ENCODE measurements around the genes ZBTB33, XIAP and DCAF12L1.

GRCh38 chrX:119681950-119682979 is 10.7 kb downstream of the SEPTIN6 start:
- PRO-cap, 3 experiments: no peak in any of the 3 experiments

DNA sequence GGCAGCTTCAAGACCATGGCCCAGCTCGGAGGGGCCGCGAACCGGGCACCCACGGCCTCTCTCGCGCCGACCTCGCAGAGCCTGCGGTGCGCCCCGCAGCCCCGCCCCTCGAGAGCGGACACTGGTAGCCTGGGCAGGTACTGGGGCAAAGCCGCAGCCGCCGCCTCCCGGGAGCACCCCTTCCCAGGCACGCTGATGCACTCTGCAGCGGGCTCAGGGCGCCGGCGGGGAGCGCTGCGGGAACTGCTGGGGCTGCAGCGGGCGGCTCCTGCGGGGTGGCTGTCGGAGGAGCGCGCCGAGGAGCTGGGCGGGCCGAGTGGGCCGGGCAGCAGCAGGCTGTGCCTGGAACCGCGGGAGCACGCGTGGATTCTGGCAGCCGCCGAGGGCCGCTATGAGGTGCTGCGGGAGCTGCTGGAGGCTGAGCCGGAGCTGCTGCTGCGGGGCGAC is 288 bp downstream of the SOWAHD start:
- PRO-cap, 3 experiments: no peak in any of the 3 experiments

DNA sequence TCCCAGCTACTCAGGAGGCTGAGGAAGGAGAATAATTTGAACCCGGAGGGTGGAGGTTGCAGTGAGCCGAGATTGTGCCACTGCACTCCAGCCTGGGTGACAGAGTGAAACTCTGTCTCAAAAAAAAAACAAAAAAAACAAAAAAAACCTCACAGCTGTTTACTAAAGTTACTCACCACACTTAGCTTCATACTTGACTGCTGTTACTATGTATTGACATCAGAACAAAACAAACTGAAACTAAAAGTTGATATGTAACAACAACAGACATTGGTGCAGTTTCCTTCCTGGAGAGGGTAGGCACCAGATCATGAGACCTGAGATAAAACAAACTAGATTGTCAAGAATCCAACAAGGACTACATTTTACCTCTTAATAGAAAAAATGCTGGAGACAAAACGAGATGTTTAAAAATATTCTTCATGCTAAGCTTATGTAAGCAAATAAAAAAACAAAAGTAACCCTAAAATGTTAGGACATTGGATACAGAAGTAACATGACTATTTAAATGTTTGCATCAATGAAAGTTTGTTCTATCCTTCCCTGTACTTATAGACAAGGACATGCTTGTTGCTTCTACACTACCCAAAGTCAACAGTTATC is 30.4 kb upstream of the RPL39 start:
- PRO-cap, 3 experiments: no peak in any of the 3 experiments

DNA sequence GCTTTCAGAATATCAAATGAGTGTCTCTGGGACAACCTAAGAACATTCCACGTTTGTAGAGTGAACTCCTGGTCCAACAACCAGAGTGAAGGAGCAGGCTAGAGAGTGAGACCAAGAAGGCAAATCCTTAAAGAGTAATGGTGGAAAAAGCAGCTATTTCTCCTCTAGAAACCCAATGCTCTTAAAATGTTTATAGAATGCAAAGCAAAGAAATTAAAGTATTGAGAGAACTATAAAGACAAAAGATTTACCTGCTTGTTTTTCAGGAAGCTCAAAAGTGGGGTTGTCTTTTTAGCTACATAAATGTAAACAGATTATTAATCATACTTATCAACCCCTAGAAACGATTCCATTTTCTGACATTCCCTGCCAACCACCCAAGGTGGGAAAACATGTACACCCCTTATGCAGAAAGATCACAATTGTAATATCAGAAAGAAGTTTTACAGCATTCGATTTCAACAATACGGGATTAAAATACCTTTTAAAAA is 11.2 kb downstream of the UPF3B start:
- PRO-cap, 3 experiments: no peak in any of the 3 experiments

DNA sequence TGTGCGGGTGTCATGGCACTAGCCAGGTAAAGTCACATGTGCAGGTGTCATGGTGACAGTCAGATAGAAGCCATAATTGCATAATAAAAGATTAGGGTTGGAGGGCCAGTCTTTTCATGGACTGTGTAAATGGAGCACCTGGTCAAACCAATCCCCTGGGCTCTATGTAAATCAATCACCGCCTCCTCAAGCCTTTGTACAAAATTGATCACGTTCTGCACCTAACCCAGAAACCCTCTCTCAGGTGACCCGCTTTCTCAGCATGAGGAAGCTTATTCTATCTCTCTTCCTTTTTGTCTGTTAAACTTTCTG is 18.0 kb upstream of the RHOXF2 start:
- PRO-cap, 3 experiments: no peak in any of the 3 experiments

- PRO-cap, 3 experiments: peak in 3 of 3 experiments; most common plus-strand start chrX:120250814 (in 3); most common minus-strand start chrX:120250598 (in 2)
These were observed at the start of gene ZBTB33 for GRCh38 chrX:120250254-120251254. TSS of gene ZBTB33 (plus strand) at chrX:120250812.

GRCh38 chrX:120589277-120589600 is 14.7 kb upstream of the MCTS1 start:
- PRO-cap, 3 experiments: no peak in any of the 3 experiments

DNA sequence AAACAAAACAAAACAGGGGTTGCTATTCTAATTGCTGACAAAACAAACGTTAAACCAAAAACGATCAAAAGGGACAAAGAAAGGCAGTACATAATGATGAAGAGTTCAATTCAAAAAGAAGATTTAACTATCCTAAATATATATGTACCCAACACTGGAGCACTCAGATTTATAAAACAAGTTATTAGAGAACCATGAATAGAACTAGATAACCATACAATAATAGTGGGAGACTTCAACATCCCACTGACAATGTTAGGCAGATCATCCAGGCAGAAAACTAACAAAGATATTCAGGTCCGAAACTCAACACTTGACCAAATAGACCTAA is 456.7 kb upstream of the GRIA3 start:
- PRO-cap, 3 experiments: no peak in any of the 3 experiments

DNA sequence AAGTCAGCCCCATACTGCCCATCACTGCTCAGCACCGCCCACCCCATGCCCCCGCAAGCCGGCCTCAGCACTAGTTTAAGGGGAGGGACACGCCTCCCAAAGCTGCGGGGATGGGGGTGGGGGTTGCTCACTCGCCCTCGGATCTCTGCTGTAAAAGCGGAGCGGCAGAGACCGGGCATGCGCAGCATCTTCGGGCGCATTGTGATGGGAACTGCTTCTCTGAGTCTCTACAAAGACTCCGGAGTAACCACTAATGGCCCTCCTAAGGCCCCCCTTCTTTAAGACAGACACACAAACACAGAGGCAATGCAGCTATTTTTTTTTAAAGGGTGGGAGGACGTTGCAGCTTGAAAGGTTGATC is 735 bp upstream of the GRIA3 start:
- PRO-cap, 3 experiments: no peak in any of the 3 experiments

GRCh38 chrX:123185718-123185993 is 1.6 kb downstream of the GRIA3 start:
- PRO-cap, 3 experiments: no peak in any of the 3 experiments

- PRO-cap, 3 experiments: no peak in any of the 3 experiments
These were observed 49.9 kb upstream of the XIAP start for GRCh38 chrX:123809960-123810305.

DNA sequence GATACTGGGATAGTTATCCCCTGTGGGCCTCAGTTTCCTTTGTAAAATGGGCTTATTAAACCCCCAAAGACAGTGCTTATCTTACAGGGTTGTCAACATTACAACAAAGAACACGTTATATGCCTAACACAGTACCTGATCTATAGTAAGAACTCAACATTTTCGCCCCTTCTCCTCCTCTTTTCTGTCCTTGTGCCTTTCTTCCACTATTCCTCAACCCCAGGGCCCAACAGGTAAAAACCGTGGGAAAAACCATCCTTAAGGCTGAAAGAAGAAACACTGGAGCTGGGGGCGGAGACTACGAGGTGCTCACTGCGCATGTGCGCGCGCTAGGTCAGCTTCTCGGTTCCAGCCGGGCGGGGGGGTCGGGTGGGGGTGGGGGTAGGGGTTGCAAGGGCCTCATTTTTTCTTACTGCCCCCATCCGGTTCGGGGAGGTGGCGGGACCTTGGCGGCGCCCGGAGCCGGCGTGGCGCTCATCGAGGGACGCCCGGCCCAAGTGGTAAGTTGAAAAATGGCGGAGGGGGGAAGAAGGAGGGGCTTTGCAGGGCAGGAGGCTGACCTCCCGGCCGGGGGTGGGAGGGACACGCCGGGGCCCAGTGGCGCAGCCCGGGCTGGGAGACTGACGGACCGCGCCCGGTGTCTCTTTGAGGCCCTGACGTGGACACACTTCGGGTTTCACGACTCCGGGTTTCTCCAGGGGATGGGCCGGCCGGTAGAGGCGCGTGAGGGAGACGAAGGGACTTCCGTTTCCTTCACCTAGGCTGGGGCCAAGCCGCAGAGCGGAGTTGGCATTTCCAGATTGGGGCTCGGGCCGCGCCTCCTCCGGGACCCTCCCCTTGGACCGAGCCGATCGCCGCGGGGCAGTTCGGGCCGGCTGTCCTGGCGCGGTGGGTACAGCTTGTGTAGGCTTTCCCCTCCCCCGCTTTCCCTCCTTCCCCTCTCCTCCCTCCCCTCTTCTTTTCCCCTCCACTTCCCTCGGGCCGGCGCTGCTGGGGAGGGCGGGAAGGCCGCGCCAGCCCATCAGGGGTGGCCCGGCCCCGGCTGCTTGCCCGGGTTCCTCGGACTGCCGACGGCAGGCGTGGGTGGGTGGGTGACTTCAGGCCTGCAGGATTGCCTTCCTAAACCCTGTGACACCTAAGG is at the start of gene XIAP:
TSS of gene XIAP (plus strand) at position 648 of the 1,141 bp plus-strand sequence.
- PRO-cap, 3 experiments: peak in 3 of 3 experiments; most common plus-strand start position 605 of the sequence (in 3); most common minus-strand start position 208 of the sequence (in 1)

GRCh38 chrX:123860974-123861419 is 1.1 kb downstream of the XIAP start:
- PRO-cap, 3 experiments: no peak in any of the 3 experiments

DNA sequence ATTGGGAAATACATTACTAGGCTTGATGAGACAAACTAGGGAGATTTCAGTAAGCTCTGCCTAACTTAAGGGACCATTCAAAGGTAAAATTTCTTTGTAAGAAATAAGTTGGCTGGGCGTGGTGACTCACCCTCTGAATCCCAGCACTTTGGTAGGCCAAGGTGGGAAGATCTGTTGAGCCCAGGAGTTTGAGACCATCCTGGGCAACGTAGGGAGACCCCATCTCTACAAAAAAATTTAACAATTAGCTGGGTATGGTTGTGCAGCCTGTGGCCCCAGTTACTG is 6.7 kb downstream of the STAG2 start:
- PRO-cap, 3 experiments: no peak in any of the 3 experiments

GRCh38 chrX:123976501-123977228 is 15.2 kb downstream of the STAG2 start:
- PRO-cap, 3 experiments: no peak in any of the 3 experiments

DNA sequence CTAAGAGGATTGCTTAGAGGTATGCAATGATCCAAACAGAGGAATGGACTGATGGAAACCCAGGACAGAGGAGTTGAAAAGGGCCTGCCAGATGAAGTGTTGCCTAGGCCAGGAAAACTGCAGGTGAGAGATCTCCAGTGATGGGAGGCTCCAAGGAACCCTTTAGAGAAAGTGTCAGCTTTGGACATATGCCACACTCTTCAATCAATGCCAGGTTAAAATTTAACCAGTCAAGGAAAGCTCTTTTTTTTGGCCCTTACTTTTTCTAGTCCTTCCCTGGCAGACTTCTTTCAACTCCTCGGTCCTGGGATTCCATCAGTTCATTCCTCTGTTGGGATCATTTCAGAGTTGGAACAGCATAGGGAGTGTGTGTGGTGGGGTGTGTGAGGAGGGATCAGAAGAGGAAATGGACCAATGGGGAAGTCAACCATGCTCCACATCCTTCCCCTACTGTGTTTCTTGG is 25.7 kb upstream of the TEX13D start:
- PRO-cap, 3 experiments: no peak in any of the 3 experiments

GRCh38 chrX:125154767-125155200 is 164.9 kb upstream of the TEX13C start:
- PRO-cap, 3 experiments: no peak in any of the 3 experiments

DNA sequence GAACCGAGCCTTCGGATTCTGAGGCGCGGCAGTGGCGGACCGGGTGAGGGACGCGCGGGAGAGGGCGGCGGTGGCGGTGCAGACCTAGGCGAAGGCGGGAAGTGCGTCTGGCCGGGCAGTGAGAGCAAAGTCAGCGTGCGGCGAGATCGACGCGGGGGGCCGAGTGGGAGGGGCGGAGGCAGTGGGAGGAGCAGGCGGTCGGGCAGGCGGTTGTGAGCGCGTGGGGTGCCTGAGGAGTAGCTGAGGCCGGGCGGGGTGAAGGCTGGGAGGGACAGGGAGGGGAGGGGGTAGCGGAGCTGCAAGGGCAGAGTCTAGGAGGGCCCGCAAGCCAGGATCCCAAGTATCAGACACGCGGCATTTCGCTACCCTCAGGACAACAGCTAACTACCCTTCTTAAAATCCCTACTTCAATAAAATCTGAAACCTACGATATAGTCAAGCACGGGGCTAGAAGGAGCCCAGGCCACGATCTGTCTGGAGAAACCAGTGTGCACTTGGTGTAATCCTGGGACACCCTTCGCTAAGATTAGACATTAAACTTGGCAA is at the start of gene DCAF12L1:
TSS of gene DCAF12L1 (minus strand) at position 109 of the 546 bp plus-strand sequence.
- PRO-cap, 3 experiments: no peak in any of the 3 experiments

DNA sequence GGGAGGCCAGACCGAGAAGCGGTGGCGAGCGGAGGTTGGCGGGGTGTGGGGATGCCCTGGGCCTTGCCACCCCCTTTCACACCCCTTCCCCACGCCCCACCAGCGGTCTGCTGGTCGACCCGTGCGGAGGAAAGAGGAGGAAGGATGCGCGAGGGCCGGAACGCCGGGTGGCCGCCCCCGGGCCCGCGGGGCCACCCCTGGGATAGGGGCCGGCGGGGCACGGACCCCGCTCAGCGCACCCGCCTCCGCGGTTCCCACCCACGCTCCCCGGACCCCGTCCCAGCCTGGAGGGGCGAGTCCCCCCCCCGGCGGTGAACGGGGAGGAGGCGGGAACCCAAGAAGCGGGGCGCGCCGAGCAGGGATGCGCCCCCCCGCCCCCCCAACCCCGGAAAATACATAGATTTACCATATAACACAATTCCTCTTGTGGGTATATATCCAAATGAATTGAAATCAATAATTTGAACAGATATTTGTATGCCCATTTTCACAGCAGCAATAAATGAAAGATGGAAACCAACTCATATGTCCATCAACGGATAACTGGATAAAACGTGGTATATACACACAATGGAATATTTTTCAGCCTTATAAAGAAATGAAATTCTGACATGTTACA is 28.4 kb upstream of the DCAF12L1 start:
- PRO-cap, 3 experiments: no peak in any of the 3 experiments

DNA sequence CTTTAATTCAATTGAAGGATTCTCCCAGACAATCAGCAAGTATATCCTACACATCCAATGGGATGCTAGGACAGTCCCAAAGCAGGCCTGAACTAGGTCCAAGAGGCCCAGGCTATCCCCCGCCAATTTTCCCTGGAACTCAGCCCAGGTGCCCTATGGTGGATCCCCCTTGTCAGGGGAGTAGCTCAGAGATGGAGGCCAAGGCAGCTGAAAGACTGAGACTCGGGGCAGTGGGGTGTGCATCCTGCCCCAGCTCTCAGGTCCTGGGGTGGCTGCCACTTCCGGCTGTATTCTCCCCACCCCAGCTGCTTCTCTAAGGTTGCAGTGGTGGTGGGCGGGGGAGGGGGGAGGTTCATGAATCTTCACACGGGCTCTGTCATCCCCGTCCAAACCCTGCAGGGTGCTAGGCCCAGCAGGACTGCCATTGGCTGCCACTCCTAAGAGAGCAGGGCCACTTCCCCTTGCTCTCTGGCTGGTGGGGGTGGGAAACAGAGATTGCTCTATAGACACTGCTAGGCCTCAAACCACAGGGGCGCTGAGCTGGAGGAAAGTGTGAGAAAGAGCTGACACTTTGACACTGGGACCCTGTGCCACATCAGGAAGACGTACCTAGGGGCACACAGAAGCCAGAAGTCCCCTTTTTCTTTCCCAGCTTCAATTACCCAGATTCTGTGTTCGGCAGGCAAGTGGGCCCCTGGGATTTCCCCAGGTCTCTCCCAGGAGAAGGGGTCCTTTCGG is 1.5 kb downstream of the SASH3 start:
- PRO-cap, 3 experiments: no peak in any of the 3 experiments